ENCODE measurements around a stretch of chr7.

GRCh38 chr7:149612907-149613612 is 101.7 kb upstream of the KRBA1 start:
- PRO-cap = no peak

GRCh38 chr7:149719779-149720198 is 5.0 kb downstream of the KRBA1 start:
- PRO-cap = no peak

DNA sequence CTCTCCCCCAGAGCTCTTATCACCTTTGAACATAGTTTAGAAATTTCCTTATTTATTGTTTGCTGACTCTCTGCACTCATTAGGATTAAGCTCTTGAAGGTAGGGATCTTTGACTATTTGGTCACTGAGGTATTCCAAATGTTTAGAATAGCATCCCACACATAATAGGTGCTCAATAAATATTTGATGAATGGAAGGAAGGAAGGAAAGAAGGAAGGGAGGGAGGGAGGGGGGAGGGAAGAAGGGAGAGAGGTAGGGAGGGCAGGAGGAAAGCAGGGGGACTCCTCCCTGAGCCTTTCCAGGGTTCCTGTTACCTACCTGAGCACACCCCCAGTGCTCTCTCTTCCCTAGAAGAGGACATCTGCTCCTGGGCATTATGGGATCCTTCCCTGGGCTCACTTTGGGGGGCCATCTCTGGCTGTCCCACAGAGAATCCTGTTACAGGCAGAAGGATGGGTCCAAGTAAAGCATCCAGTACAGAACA is 3.2 kb downstream of the ZNF467 start:
- PRO-cap = no peak

- PRO-cap = no peak
Observed at GRCh38 chr7:149775985-149776970, 2.9 kb upstream of the ZNF467 start.

DNA sequence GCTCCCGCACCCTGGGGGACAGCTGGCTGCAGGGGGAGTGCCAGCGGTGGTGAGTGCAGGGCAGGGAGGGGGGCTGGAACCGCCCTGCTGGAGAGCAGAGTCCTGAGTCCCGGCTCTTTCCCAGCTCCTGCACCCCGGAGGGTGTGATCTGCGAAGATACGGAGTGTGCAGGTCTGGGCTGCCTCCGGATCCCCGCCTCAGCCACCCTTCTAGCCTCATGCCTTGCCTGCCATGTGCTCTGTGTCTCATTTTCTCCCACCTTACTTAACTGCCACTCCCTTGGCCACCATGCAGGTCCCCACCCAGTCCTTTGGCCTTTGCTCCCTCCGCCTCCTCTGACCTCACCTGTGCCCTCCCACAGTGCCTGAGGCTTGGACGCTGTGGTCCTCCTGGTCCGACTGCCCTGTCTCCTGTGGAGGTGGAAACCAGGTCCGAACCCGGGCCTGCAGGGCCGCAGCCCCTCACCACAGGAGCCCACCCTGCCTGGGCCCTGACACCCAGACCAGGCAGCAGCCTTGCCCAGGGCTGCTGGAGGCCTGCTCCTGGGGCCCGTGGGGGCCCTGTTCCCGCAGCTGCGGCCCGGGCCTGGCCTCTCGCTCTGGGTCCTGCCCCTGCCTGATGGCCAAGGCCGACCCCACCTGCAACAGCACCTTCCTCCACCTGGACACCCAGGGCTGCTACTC is 16.5 kb upstream of the ZNF862 start:
- PRO-cap = no peak

- PRO-cap = unidirectional peak, plus-strand start at chr7:149880034
Observed at GRCh38 chr7:149879673-149880426, 6.1 kb downstream of the ATP6V0E2 start.

DNA sequence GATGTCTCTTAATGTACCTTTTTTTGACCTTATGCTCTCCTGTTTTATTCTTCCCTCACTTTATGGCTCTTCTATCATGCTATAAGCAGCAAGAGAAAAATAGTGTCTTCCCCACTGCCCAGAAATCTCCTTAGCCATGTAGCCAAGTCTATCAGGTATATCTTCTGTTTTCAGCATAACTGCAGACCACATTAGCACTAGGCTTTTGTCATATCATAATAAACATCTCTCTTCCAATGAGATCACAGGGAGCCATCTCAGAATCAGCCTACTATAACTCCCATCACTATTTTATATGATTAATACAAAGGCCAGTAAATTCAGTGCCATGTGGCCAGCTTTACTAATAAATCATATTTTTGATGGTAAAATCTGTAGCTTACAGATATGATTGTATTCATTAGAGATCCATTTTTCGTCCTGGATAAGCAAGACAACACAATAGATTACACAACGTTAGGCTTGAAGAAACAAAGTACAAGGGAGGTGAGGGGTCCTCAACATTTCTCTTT is 88.3 kb upstream of the LRRC61 start:
- PRO-cap = no peak

- PRO-cap = no peak
Observed at GRCh38 chr7:150311508-150312033, 11.6 kb upstream of the LRRC61 start.

DNA sequence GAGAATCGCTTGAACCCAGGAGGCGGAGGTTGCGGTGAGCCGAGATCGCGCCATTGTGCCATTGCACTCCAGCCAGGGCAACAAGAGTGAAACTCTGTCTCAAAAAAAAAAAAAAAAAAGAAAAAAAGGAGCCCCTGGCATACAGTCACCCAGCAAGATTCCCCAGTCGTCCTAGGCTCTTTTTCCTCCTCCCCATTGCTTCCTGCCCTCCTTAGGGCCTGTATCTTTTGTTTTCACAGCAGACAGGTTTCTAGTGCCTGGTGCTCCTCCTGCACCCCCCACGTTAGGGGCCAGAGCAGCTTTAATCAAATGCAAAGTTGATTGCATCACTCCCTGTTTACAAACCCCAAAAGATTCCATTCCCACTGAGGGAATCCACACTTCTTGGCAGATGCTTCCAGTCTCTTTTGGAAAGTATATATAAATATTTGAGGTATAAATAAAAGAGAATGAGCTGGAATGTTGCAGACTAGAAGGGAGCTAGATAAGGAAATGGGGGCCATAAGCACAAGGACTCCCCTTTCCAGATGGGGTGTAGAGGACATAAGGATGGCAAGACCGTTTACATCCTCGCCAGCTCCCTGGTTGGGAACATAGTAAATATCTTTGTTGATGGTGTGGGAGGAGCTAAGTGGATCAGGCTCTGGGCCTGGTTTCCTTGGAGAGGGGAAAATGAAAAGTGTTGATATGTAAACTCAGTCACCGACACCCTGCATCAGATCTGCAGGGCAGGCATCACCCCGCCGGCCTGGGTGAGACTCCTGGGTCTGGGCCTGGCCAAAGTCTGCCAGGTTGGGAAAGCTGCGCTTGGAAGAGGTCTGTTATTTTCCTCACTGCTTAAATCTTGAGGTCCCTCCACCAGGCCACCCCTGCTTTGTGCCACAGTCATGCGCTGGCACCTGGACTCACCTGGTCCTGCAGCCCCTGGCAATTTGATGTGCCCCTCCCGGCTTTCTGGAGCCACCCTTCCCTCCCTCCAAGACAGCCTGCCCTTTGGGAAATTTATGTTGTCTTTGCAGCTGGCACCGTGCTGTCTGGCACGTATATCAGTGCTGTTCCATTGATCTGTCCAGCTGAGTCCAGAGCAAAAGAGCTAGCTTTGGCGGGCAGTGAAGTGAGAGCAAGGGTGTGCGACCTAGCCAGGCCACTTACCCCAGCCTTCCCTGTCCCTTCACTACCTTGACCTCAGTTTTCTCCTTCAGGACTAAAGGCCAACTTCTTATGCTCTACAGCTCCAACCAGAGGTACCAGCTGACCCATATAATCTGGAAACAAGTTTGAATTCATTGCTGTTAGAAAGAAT is 6.0 kb downstream of the RARRES2 start:
- PRO-cap = no peak

DNA sequence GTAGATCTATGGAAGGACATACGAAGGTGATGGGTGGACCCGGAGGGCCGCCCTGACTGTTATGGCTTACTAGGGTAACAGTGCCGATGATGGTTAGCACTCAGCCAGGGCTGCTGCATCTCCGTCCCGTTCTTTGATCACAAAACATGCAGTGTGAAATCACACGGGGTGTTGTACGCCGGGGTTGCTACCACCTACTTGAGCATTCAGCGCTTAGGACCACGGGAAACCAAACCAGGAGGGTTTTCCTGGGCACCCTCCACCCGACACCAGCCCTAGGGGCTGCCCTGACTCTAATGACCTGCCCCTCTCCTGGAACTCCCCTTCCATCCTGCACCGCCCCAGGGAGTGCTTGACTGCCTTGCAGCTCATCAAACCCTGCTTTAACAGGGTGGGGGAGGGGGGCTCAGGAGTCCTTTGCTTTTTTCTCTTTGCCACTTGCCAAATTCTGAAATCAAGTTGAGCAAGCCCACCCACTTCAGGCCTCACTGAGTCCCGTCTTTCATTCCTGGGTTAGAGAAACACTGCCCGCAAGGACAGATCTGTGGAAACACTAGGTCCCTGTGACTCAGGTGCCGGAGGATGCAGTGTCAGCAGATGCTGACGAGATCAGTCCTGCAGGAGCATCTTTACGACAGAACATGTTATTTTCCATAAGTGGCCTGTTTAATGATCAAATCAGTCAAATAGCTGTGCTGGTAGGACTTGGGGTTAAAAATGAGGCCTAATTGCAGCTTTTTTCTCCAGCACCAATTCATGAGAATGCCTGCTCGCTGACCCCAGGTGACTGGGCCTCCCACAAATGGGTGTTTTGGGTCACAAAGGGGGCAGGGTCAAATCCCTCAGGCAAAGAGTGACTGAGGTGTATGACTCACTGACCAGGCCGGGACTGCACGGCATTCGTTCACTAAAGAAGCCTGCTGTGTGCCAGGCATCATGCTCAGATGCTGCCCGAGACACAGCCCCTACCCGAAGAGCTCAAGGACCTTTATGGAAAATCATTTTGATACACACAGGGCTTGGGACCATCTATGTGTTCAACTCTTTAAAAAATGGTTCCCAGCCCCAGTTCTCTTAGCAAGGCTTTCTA is 5.7 kb upstream of the ENSG00000284691 start:
- PRO-cap = no peak

GRCh38 chr7:150508002-150508702 is 6.5 kb upstream of the GIMAP7 start:
- PRO-cap = no peak

GRCh38 chr7:150665698-150666318 is 19.7 kb upstream of the GIMAP2 start:
- PRO-cap = no peak

- PRO-cap = no peak
Observed at GRCh38 chr7:150720037-150720988, 3.9 kb downstream of the GIMAP1 start.

DNA sequence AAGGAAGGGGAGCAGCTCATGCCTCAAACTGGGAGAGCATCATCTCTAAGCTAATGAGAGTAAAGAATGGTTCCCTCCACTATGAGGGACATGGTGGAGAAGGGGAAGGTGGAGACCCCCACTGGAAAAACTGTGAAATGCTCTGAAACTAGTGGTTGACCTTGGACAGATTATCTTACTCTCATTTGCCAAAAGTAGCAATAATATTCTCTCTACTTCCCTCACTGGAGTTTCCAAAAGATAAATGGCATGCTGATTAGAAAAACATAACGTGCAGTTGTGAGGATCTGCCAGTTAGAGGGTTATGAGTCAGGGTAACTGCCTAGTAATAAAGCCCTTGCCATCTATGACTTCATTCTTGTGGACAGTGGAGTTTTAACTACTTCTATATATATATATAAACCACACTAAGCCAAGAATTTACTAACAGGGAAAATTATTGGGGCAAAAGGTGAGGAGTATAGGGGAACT is 17.0 kb downstream of the GIMAP5 start:
- PRO-cap = no peak

GRCh38 chr7:150799795-150800255 is 339 bp downstream of the TMEM176B start:
- PRO-cap = no peak

DNA sequence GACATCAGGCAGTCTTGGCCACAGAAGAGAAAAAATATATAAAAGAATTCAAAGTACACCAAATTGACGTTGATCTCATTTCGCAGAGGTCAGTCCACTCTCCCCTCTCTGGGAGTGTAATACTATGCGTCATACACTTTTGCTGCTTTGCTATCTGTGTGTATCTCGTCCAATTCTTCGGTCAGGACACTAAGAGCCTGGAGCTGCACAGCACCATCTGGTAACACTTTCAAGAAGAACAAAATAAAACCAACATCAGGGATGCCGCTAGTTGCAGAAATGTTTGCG is 22.9 kb downstream of the TMEM176A start:
- PRO-cap = no peak

DNA sequence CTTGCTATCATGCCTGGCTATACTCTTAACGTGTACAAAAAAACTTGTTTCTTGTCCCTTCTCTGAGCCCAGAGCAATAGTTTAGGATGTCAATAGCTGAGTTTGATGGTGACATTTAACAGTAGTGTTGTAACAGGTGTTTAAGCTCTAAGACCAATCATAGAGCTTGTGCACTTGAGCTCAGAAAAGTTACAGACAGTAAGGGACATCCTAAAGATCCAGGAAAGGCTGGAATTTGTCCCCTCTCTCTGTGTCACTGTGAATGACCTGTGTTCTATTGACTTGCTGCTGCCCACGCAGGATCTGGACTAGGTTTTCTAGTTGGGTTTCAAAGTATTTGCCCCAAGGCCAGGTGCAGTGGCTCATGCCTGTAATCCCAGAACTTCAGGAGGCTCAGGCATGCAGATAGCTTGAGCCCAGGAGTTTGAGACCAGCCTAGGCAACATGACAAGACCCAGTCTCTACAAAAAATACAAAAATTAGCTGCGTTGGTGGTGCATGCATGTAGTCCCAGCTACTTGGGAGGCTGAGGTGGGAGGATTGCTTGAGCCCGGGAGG is 17.1 kb downstream of the AOC1 start:
- PRO-cap = no peak

DNA sequence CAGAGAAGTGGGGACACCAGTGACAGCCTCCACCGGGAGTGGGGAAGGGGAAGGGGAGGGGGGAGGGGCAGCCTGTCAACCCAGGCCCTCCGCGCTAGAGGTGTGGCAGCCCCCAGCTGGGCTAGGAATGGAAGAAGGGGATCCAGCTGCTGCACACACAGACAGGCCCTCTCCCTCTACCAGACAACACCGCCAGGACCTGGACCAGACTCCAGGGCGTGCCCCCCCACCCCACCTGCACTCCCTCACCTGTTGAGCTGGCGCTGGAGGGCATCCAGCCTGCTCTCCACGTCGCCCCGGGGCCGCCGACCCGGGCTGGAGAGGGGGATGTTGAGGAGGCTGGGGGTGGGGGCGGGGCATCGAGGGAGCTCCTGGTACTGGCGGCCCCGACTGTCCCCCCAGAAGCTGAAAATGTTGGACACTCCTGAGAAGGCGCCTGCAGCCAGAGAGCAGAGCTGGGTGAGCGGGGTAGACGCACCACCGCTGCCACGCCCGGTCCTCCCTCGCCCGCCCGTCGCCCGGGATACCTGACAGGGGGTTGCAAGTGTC is 31.0 kb downstream of the KCNH2 start:
- PRO-cap = no peak

GRCh38 chr7:150977145-150978077 is 710 bp downstream of the KCNH2 start:
- PRO-cap = unidirectional peak, plus-strand start at chr7:150977835

DNA sequence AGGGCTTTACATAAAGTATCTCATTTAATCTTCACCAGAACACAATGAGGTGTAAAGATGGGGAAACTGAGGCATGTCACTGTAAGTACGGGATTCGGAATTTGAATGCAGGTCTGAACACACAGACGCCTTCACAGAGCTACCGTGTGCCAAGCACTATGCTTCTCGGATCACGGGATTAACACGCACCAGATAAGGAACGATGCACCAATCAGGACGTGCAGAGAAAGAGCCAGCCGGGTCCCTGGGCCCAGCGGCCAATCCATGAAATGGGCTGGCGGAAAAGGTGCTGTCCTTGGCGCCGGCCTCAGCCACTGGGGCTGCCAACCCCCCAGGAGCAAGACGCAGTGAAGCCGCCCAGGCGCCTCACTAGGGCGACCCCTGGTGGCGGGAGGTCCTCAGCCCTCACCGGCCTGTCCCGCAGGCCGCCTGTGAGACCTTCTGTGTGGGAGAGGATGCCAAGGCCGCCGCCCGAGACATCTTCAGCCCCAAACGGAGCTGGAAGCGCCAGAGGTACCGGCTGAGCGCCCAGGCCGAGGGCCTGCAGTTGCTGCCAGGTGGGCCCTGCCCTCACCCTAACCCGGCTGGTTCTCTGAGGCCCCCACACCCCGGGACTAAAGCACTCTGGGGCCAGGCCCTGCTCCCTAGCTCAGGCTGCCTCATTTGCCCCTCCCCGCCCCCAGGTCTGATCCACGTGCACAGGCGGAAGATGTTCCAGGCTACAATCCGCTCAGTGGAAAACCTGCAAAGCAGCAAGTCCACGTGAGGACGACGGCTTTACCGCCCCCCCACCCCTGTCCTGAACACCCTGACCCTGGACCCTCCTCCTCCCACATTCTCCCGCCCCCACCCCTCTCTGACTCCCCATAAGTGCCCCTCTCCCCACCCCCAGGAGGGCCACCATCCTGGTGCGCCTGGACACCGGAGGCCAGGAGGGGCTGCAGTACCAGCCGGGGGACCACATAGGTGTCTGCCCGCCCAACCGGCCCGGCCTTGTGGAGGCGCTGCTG is 15.5 kb downstream of the ATG9B start:
- PRO-cap = no peak

All from LUHMES (cell line).